Measurements from ENCODE around the gene KAT14.

GRCh38 chr20:13222581-13222980 lies 1.5 kb downstream of the ISM1 start:
- PRO-cap, 3 experiments = no peak in any of the 3 experiments
- RAMPAGE, long total RNA, 4 experiments = no peak in any of the 4 experiments
- RRBS = no CpG with 5 or more reads among the region's 11 CpGs

DNA sequence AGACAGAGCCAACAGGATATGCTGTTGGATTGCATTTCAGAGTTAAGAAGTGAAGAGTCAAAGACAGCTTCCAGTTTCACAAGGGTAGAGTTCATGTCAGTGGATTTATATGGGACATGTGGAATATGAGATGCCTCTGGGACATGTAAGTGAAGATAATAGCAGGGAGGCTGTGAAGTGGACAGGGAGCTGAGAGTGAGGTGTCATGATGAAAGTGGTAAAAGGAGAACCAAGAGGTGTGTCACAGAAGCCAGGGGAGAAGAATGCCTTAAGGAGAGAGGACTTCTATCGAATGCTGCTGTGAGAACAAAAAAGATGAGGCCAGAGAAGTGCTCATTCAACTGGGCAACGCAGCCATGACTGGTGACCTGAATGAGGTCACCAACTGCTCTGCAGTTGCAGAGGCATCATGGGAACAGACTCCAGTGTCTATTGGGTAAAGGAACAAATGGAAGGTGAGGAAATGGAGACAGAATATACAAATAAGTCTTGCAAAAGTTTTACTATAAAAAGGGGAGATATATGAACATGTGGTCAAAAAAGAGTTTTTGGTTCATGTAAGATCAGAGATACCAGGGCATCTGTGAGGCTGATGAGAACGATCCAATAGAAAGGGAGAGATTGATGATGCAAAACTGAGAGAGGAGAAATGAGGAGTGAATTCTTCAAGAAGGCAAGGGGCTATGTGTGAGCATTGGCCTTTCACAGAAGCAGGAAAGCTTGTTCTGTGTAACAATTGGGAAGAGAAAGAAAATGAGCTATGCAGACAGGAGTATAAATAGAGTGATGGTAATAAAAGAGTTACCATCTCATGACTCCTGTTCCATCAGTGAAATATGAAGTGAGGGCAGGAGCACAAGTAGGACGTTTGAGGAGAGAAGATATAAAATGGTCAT lies 20.0 kb downstream of the ISM1 start:
- PRO-cap, 3 experiments = no peak in any of the 3 experiments
- RAMPAGE, long total RNA, 4 experiments = no peak in any of the 4 experiments
- RRBS = no CpG with 5 or more reads among the region's 4 CpGs

- PRO-cap, 3 experiments = no peak in any of the 3 experiments
- RAMPAGE, long total RNA, 4 experiments = no peak in any of the 4 experiments
- RRBS = no CpG with 5 or more reads among the region's 3 CpGs
Observed at GRCh38 chr20:13491763-13492574, 146.8 kb downstream of the TASP1 start.

GRCh38 chr20:13661186-13661624 lies 22.5 kb upstream of the TASP1 start:
- PRO-cap, 3 experiments = no peak in any of the 3 experiments
- RAMPAGE, long total RNA, 4 experiments = no peak in any of the 4 experiments
- RRBS = no CpG with 5 or more reads among the region's 9 CpGs

- PRO-cap, 3 experiments = no peak in any of the 3 experiments
- RAMPAGE, long total RNA, 4 experiments = no peak in any of the 4 experiments
- RRBS = no CpG with 5 or more reads among the region's 2 CpGs
Observed at GRCh38 chr20:13791581-13792634, 7.1 kb downstream of the NDUFAF5 start.

DNA sequence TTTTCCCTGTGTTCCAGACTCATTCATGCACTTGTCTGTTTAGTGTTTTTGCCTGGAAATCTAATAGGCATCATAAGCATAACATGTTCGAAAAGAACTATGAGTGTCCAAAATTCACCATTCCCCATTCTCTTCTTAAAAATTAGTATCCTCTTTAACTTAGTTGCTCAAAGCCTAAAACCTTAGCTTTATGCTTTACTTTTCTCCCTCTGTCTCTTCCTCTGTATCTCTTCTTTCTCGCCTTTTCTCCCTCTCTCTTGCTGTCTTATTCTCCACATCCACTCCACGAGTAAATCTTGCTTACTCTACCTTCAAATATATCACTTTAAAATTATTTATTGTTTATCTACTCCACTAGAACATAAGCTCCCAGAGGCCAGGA lies 743.2 kb upstream of the FLRT3 start:
- PRO-cap, 3 experiments = no peak in any of the 3 experiments
- RAMPAGE, long total RNA, 4 experiments = no peak in any of the 4 experiments
- RRBS = no CpG with 5 or more reads among the region's 3 CpGs

DNA sequence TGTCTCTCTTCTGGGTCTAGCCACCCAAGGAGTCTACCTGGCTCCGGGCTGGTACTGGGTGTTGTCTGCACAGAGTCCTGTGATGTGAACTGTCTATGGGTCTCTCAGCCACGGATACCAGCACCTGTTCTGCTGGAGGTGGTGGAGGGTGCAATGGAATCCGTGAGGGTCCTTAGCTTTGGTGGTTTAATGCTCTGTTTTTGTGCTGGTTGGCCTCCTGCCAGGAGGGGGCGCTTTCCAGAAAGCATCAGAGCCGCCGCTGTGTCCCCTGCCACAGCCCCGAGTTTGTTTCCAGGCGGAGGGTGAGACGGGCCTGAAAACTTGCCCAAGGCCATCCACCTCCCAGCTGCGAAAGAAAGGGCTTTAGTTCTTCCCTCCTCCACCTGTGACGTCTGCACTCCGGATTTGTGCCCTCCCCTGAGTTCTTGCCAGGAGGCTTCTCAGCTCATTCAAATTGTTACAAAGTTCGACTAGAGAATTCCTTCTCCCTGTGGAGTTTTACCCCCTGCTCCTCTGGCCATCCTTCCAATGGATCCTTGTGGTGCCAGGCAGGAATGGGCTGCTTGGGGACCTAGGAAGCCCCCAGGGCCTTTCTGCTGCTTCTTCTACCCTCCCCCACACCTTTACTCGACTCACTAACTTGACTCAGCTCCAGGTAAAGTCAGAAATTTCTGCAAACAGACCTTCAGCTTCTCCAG lies 873.8 kb downstream of the KIF16B start:
- PRO-cap, 3 experiments = no peak in any of the 3 experiments
- RAMPAGE, long total RNA, 4 experiments = no peak in any of the 4 experiments
- RRBS = no CpG with 5 or more reads among the region's 14 CpGs

DNA sequence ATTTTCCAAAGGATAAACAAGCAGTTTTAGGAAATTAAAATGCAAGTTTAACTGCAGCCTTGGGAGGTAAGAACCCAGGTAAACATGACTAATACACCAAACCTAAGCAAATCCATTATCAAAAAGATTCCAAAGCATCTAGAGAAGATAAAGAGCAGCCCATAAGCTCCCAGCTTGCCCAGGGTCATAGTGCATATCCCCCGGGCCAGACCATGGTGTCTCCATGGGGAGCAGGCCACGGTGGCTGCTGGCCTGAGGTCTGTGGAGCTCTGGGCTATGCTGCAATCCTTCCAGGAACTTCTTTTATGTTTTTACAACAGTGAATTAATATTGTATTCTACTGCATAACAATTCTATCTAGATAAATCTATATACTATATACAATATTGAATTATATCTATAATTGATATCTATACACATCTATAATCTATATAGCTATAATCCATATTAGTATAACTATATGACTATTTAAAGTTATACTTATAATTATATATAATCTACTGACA lies 278.2 kb downstream of the KIF16B start:
- PRO-cap, 3 experiments = no peak in any of the 3 experiments
- RAMPAGE, long total RNA, 4 experiments = no peak in any of the 4 experiments
- RRBS = no CpG with 5 or more reads among the region's 2 CpGs

DNA sequence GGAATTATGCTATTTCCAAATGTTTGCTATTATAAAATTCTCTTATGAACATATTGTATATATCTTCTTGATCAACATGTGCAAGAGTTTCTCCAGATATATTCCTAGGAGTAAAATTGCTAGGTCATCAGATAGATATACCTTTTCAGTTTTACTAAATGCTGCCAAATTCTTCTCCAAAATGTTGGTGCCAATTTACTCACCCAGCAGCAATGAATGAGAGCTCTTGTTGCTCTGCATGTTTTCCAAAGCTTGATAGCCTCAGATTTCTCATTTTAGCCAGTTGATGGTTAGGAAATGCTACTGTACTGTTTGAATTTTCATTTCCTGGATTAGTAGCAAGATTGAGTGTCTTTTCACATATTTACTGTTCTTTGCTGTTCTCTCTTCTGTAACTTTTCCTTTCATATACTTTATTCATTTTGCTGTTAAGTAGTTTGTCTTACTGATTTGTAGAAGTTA lies 220.3 kb upstream of the PCSK2 start:
- PRO-cap, 3 experiments = no peak in any of the 3 experiments
- RAMPAGE, long total RNA, 4 experiments = no peak in any of the 4 experiments

DNA sequence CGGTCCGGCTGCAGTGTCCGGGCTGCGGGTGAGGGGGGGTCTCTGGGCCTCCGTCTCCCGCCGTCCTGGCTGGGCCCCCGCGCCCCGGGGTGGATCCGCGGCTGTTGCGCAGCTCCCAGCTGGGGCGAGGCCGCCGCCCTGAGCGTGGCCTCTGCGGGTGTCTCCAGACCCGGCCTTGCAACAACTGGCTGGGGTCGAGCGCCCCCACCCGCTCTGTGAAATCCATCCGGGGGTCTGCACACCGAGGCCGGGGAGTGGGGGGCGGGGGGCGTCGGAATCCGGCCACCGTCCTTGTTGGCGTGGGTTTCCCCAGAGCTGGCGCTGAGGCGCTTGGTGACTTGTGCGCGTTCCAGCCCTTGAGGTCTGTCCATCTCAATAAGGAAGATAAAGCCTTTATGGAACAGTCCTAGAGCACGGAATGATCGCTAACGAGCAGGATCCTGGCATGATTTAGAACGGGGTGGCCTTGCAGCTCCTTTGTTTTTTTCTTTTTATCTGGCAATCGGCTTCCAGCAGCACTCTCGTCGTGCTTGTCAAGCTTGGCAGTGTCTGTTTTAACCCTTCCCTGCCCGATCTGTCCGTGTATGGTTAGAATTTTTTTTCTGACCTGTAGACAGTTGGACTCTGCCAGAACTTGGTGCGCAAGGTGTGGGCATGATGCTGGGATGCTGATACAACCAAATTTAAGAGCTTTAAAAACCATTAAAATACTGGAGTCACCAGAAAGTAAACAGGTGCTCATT lies 622 bp downstream of the DSTN start:
- PRO-cap, 3 experiments = peak in 3 of 3 experiments; most common plus-strand start position 396 of the sequence (in 2); most common minus-strand start position 365 of the sequence (in 2)
- RAMPAGE, long total RNA, 4 experiments = no peak in any of the 4 experiments
- RRBS = 1% methylated on average over 18 of the region's 45 CpGs

DNA sequence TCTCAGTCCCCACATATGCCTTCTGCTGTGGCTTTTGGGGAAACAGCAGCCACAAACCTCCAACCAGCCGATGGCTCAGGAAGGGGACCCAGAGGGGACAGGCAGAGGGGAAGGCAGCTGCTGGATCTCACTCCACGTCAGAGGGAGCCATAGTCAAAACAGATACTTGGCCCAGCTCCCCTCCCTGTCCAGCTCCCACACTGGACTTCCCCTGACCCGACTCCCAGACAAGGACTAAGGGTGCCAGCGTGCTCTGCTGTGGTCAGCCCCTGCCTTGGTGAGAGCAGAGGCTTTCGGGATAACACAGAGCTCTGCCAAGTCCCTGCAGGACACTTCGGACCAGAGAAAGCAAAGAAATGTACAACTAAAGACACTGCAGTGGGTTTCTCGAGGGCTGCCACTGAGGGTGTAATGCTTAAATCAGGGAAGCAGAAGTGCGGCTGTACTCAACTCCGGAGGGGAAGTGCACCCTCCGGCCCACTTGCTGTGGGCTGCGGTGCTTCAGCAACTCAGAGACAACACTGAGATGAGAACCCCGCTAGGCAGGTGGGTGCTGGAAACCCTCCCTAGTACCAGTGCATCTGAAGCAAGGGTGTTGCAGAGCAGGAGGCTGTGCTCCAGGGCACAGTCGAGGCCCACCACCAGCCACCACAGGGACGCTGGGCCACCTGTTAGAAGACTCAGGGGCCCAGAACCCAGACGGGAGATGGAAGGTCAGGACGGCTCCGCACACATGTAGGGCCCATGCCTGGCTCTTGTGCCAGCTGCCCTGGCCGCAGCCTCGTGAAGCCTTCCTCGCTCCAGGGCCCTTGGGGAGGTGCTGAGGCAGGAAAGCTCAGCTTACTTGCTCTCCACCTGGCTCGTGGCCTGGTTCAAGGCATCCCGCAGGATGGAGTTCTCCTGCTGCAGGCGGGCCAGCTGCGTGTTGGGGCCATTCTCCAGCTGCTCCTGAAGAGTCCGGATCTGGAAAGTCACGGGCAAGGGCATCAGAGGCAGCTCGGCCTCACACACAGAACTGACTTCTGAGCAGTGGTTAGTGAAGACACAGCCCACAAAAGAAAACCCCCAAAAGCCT lies 47.0 kb downstream of the RRBP1 start:
- PRO-cap, 3 experiments = no peak in any of the 3 experiments
- RAMPAGE, long total RNA, 4 experiments = no peak in any of the 4 experiments
- RRBS = no CpG with 5 or more reads among the region's 27 CpGs

DNA sequence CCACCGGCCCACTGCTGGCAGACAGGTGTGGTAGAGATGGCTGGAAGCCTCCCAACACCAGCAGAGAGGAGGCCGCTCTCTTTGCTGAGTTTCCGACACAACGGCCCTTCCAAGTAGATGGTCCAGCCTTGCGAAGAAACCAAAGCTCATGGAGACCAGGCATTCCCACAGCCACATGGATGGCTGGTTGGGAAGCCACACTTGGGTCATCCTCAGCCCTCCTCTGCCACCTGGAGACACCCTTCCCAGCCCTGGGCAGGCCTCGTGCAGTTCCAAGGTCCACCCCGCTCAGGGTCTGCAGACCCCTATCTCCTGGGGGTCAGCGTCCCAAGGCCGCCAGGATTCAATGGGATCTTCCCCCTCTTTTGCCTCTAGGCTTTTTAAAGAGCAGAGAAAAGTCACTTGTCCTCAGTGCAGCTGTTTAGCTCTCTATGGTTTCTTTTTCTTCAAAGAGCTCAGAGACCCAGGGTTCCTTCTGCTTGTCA lies 43.8 kb downstream of the RRBP1 start:
- PRO-cap, 3 experiments = no peak in any of the 3 experiments
- RAMPAGE, long total RNA, 4 experiments = no peak in any of the 4 experiments
- RRBS = no CpG with 5 or more reads among the region's 9 CpGs

GRCh38 chr20:17679764-17680876 lies 1.9 kb downstream of the RRBP1 start:
- PRO-cap, 3 experiments = peak in 3 of 3 experiments; most common plus-strand start chr20:17680664 (in 3); most common minus-strand start chr20:17680455 (in 3)
- RAMPAGE, long total RNA, 4 experiments = no peak in any of the 4 experiments
- RRBS = 5% methylated on average over 16 of the region's 27 CpGs

DNA sequence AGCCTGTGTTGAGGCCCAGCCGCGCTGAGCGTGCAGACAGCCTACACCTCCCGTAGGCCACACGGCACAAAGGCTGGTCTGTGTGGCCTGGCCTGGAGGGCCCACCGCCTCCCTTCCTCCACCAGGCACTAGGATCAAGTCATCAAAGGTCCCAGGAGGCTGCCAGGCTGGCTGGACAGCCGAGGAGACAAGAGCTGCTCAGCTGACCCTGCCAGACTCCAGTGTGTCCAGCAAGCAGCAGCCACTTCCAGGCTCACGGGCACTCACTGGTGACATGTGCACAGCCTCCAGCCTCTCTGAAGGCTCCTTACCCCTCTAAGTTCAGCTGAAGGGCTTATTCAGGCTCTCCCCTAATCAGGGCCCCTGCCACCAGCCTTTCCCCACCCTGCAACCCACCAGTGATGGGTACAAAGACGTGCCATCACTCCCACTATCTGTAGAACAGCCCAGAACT lies 86.1 kb downstream of the SNX5 start:
- PRO-cap, 3 experiments = no peak in any of the 3 experiments
- RAMPAGE, long total RNA, 4 experiments = no peak in any of the 4 experiments
- RRBS = no CpG with 5 or more reads among the region's 9 CpGs

- PRO-cap, 3 experiments = no peak in any of the 3 experiments
- RAMPAGE, long total RNA, 4 experiments = no peak in any of the 4 experiments
- RRBS = no CpG with 5 or more reads among the region's 14 CpGs
Observed at GRCh38 chr20:17936635-17937295, 31.8 kb downstream of the SNX5 start.

- PRO-cap, 3 experiments = no peak in any of the 3 experiments
- RAMPAGE, long total RNA, 4 experiments = no peak in any of the 4 experiments
- RRBS = no CpG with 5 or more reads among the region's 8 CpGs
Observed at GRCh38 chr20:18031775-18032300, 25.9 kb downstream of the OVOL2 start.

- PRO-cap, 3 experiments = no peak in any of the 3 experiments
- RAMPAGE, long total RNA, 4 experiments = no peak in any of the 4 experiments
- RRBS = no CpG with 5 or more reads among the region's 8 CpGs
Observed at GRCh38 chr20:18033128-18033550, 24.6 kb downstream of the OVOL2 start.

- PRO-cap, 3 experiments = peak in 3 of 3 experiments; most common plus-strand start chr20:18137873 (in 3); most common minus-strand start chr20:18138216 (in 2)
- RAMPAGE, long total RNA, 4 experiments = start-site peak on the plus strand in 4 of 4 experiments, at chr20:18137841-18137925 at its widest, 525 to 2,780 reads per replicate
- RRBS = under 1% methylated on average over 17 of the region's 87 CpGs
Observed at GRCh38 chr20:18137640-18138551, at the start of gene KAT14. KAT14 (plus strand) TSS chr20:18137863.

GRCh38 chr20:18288664-18289293 lies 452 bp downstream of the ZNF133 start:
- PRO-cap, 3 experiments = no peak in any of the 3 experiments
- RAMPAGE, long total RNA, 4 experiments = no peak in any of the 4 experiments
- RRBS = no CpG with 5 or more reads among the region's 28 CpGs

DNA sequence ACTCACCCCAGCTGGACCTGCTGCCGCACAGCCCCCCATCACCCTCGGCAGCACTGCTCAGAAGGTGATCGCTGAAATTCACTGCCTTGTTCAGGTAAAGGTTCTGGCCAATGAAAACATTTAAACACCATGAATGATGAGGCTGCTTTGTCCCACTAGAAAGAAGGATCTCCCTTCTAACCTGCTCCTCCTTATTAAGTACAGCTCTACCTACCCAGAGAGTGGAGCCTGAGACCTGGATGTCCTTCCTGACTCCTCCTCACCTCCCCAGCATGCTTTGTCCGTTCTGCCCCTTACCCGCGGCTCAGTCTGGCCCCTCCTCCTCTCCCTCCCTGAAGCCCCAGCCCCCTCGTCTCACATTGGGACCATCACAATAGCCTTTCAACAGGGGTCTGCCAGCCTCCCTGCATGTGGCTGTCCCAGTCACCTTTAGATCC lies 72.6 kb downstream of the DZANK1 start:
- PRO-cap, 3 experiments = no peak in any of the 3 experiments
- RAMPAGE, long total RNA, 4 experiments = no peak in any of the 4 experiments
- RRBS = no CpG with 5 or more reads among the region's 7 CpGs